ENCODE measurements around a stretch of chr20.

DNA sequence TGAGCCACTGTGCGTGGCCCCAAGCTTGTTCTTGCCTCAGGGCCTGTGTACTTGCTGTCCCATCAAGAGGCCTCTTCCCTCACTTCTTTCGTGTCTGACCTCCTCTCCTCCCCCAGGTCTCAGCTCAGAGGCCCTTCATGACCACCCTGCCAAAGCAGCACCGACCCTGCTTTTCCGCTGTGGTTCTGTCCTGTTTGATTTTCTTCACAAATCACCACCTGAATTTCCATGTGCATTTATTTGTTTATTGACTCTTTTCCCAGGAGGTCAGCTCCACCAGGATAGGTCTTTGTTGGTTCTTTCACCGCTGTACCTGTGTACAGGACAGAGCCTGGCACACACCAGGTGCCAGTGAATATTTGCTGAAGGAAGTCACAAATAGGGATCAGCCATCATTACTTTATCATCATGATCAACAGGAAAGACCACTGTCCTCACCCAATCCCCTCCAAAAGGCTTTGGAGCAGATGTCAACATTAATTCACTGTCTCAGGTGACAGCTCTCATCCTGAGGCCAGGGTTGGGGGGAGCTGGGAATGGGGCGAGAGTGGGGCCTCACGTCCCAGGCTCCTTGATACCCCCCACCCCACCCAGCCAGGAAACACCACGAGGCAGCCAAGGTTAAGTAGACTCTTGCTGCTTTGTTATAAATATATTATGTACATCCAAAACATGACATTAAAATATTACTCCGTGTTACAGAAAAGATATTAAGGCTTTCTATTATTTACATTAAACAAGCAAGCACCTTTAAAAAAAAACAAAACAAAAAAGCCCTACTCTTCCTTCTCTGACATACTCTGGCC is 10.8 kb upstream of the UBE2V1 start:
- PRO-cap: no peak

- PRO-cap: no peak
Observed at GRCh38 chr20:50130784-50131578, 18.0 kb upstream of the UBE2V1 start.

DNA sequence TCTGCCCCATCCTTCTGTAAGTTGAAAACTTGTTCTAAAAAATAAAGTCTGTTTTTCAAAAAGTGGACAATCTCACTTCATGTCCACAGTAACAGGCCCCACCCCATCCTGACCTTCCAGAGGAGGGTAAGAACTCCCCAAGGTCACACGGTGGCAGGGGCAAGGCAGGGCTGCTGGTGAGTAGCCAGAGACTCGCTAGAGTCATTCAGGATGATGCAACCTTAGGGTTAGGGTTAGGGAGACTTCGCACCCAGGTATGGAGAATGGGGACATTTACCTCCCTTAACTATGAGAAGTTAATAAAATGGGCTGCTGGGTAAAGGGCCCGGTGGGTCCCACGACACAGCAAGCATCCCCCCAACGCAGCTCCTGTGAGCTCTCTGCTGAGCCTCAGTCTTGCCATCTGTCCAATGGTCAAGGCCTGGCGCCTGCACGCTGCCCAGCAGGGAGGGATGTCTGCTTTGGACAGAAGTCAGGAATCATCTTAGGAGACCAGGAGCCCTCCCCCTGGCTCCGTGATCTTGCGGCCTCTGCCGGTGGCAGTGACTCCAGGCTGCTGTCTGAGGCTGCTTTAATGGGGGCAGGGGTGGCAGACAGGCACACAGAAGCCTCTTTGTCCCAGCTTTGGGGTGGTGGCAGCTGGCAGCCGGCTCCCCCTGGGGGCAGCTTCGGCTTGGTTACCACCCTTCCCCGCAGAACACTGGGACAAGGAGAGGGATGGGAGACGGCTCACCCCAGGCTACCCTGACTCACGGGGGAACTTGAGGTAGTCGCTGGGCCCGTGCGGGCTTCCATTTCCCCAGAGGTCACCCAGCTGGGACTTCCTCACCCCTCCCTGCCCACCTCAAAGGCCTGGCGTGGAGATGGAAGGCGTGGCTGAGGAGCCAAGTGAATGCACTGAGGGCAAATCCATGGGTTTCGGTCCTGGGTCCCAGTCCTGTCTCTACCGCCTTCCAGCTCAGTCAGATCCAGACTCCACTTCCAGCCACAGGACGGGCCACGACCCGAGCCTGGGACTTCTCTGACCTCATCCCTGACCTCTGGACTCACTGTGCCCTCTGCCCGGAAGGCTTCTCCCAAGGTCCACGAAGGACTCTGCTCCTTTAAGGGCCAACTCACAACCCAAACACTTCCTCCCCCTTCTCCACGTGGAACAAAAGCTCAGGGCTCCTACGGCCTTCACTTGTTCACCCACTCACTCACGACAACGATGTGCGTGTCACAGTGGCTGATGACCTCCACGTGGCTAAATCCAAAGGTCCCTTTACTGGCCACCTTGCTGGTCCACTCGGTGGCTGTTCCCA is 14.9 kb downstream of the PEDS1 start:
- PRO-cap: no peak

DNA sequence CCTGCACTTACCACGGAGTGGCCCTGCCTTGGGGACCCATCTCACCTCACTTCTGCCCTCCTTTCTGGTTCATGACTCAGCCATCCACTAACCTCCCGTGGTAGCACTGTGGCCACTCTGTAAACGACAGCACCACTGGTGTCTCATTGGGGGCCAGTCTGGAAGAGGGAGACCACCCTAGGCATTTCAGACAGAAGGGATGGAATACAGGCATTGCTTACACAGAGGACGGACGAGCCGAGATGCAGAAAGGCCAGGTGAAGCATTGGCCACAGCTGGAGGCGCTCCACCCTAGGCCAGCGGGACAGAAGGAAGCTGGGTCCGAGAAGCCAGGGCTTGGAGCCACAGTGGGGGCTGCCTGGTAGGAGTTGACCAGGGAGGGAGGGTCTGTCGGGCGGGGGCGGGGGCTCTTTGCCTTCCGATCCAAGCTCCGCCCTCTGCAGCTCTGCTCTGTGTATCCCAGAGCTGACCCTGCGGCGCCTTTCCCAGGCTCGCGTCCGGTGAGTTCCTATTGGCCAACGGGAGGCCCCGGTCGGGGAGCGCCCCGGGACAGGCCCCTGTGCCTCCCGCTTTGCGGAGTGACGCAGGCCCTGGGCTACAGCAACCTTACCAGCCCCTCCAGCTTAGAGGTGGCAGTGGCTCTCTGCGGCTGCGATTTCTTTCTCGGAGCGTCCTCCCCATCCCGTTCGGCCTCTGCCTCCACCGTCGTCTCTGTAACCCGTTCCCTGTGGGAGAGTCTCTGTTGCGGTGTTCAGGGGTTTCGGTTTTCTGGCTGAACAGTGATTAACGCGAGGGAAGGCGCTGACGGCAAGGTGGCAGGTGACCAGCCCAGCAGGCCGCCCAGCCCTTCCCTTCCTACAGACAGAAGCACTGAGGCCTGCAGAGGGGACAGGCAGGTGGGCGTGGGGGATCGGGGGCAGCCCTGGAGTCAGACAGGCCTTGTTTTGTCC is 18.4 kb upstream of the CEBPB start:
- PRO-cap: bidirectional peak, plus-strand start at position 626 of the sequence, minus-strand start at position 447 of the sequence; bidirectional peak, plus-strand start at position 746 of the sequence, minus-strand start at position 713 of the sequence

DNA sequence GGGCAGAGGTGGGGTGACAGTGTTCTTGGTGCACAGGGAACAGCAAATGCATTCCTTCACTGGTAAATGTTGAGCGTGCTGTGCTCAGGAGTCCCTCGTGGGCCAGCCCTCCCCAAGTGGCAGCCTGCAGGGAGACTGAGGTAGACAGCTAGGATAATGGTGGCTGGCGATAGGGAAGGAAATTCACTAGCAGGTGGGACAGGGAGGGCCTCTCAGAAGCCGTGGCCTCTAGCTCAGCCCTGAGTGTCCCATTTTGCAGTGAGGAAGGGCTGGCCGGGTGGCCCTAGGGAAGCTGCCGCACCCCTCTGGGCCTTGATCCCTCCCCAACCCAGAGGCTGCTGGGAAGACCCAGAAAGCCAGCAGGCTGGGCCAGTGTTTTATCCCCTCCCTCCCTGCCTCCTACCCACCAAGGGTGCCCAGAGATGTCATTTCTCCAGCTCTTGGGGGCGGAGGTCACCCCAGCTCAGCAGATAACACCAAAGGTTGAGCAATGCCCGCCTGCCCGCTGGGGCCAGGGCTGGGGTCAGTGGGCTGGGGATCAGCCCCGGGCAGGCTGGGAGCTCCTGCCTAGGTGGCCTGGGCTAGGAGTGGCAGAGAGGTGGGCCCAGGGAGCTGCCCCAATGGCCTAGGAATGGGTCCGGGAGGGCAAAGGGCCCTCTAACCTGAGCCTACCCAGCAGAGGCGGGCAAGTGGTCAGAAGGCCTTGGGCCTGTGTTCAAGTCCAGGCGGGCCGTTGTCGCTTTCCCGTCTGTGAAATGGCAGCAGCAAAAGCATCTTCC is 1.7 kb upstream of the CEBPB start:
- PRO-cap: no peak

GRCh38 chr20:50191484-50191703 is 764 bp downstream of the CEBPB start:
- PRO-cap: no peak

DNA sequence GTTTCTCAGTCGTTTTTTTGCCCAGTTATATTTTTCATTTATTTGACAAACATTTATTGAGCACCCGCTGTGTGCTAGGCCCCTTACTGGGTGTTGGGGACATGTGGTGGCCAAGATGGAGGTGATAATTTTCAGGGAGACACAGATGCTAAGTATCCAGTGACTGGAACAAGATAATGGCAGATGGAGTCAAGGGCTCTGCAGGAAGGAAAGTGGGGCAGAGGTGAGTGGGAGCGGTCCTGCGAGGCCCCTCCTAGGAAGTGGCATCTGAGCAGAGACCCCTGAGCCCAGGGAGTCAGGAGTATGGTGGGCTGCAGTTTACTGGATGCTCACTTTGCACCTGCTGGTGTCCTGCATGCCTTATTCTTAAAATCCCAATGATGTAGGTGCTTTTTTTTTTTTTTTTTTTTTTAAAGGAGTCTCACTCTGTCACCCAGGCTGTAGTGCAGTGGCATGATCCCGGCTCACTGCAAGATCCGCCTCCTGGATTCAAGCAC is 5.5 kb downstream of the CEBPB start:
- PRO-cap: no peak

- PRO-cap: bidirectional peak, plus-strand start at chr20:50267475, minus-strand start at chr20:50267301; unidirectional peak, plus-strand start at chr20:50267790
Observed at GRCh38 chr20:50266784-50267909, 76.5 kb downstream of the CEBPB start.

- PRO-cap: no peak
Observed at GRCh38 chr20:50317561-50318066, 127.0 kb downstream of the CEBPB start.

- PRO-cap: no peak
Observed at GRCh38 chr20:50320409-50321240, 130.0 kb downstream of the CEBPB start.

DNA sequence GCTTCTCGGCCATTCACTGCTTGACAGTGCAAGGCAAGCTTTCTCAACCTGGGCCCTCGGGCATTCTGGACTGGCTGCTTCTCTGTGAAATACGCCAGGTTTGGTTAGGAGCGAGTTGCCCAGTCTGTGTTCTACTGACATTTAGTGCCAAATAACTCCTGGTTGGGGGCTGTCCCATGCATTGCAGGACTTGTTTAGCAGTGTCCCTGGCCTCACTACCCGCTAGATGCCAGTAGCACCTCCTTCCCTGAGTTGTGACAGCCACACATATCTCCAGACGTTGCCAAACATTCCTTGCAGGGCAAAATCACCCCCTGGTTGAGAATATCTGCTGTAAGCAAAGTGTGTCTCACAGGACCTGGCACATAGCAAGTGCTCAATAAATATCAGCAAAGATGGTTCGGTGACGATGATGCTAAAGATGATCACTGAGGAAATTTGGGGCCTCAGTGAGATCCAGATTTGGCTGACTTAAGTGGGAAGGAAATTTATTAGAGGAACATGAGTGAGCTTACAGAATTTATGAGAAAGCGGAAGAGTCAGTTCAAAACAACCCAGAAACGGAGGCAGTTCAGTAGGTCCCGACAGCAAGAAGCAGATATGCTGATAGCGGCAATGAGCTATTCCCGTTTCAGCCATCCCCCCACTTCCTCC is 157.1 kb downstream of the CEBPB start:
- PRO-cap: no peak

- PRO-cap: no peak
Observed at GRCh38 chr20:50350305-50350984, 159.7 kb upstream of the PTPN1 start.

- PRO-cap: no peak
Observed at GRCh38 chr20:50372564-50373054, 137.6 kb upstream of the PTPN1 start.

DNA sequence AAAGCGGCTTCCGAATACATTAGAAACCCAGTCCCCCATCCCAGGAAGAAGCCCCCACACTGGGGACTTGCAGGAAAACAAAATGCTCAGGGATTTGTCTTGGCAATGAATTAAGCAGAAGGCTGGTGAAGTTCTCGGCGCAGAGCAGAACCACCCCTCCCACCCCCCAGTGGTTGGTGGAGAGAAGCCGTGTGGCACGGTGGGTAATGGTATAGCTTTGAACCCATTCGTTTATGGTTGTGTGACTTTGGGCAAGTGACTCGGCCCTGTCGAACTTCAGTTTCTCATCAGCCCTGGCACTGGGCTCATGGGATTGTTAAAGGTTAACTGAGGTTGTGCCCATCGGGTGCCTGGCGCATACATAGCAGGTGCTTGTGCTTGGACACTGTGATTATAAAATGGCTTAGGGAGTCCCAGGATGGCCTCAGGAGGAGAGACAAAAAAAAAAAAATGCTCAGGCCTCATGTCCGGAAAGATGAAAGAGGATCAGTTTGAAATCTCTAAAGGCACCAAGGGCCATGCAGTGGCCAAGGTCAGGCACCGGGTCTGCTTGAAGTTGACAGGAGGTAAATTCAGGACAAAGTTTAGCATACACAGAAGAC is 120.2 kb upstream of the PTPN1 start:
- PRO-cap: no peak

GRCh38 chr20:50396080-50396436 is 114.1 kb upstream of the PTPN1 start:
- PRO-cap: no peak

GRCh38 chr20:50450880-50452069 is 58.9 kb upstream of the PTPN1 start:
- PRO-cap: no peak

DNA sequence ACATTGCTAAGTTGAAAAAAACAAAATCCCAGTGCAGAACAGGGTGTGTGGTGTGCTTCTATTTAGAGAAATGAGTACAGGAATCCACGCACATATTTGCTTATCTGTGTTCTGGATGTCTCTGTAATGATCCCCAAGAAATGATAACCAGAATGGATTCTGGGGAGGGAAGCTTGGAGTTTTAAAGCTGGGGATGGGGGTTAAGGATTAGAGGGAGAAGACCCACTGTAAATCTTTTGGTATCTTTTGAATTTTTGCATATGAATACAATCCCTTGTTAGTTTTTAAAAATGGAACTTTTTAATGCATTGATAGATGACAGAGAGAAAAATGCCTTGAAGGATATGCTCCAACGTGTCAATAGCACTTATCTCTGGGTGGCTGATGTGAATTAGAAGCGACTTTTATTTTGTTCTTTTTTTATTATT is 47.6 kb upstream of the PTPN1 start:
- PRO-cap: no peak

DNA sequence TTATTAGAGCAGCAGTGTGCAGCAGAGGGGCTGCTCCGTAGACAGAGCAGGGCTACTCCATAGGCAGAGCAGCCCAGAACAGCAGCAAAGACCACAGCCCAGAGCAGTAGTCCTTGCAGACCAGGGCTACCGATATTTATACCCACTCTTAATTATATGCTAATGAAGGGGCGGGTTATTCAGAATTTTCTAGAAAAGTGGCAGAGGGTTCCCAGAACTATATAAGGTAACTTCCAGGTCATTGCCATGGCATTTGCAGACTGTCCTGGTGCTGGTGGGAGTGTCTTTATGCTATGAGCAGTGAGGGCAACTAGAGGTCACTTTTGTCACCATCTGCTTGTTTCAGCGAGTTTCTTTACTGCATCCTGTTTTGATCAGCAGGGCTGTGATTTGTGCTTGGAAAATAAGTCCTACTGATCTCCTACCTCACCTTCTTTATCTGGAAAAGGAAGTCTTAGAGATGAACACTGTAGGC is 39.8 kb upstream of the PTPN1 start:
- PRO-cap: no peak

DNA sequence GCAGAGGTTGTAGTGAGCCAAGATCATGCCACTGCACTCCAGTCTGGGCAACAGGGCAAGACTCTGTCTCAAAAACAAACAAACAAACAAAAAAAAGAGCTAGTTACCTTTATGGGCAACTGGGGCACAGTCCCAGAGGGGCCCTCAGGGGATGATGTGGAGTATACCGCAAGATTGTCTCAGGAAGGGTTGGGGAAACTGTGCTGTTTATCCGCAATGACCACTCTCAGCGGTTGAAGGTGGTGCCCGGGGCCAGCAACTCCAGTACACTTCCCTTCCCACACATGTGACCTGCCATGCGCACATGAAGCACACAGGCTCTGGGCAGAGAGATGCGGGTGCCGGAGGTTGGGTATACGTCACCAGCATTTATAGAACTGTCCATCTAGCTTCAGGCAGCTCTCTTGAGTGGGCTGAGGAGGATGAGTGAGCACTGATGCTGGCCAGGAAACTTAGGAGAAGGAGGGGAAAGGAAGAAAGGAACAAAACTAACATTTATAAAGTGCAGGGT is 26.8 kb upstream of the PTPN1 start:
- PRO-cap: bidirectional peak, plus-strand start at position 398 of the sequence, minus-strand start at position 228 of the sequence

GRCh38 chr20:50502616-50503357 is 7.4 kb upstream of the PTPN1 start:
- PRO-cap: no peak